Testis (tissue), 5 donors: ENCODE results near the gene SP8.

- PRO-cap, 3 experiments: no peak in any of the 3 experiments
- RAMPAGE, long total RNA, 2 experiments: no peak in any of the 2 experiments
- RRBS: no CpG with 5 or more reads among the region's 7 CpGs
Observed at GRCh38 chr7:16794798-16795287, 10.0 kb downstream of the AGR2 start.

GRCh38 chr7:16905176-16905660, 23.4 kb upstream of the AGR3 start:
- PRO-cap, 3 experiments: no peak in any of the 3 experiments
- RAMPAGE, long total RNA, 2 experiments: no peak in any of the 2 experiments
- RRBS: no CpG with 5 or more reads among the region's 2 CpGs

DNA sequence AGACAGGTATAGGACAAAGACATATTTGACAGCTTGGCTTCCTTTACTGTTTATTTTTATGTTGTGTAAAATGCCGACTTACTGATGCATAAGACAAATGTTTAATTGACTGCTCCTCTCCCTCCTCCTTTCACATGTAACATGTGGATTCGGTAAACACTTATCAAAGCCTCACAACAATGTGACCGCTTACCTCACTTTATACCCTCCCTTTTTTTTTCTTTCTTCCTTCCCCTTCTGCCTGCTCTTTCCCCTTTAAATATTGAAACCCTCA, 48.1 kb upstream of the AGR3 start:
- PRO-cap, 3 experiments: no peak in any of the 3 experiments
- RAMPAGE, long total RNA, 2 experiments: no peak in any of the 2 experiments
- RRBS: no CpG with 5 or more reads among the region's 3 CpGs

- PRO-cap, 3 experiments: no peak in any of the 3 experiments
- RAMPAGE, long total RNA, 2 experiments: no peak in any of the 2 experiments
- RRBS: no CpG with 5 or more reads among the region's 3 CpGs
Observed at GRCh38 chr7:17185581-17186037, 112.8 kb upstream of the AHR start.

GRCh38 chr7:17301056-17301276, 2.5 kb downstream of the AHR start:
- PRO-cap, 3 experiments: no peak in any of the 3 experiments
- RAMPAGE, long total RNA, 2 experiments: no peak in any of the 2 experiments
- RRBS: no CpG with 5 or more reads among the region's 1 CpG

DNA sequence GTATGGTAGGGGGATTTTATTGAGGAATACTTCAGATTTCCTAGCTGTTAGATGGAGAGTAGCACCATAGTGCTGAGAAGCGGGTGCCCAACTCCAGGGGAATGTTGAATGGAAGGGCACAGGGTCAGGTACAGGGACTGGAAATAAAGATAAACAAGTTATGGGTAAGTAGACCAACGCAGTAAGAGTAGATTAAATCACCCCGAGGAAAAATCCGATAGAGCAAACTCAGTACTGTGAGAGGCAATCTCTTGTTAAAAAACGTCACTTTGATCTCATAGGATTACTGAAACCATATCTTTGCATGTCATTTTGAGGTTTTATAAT, 6.9 kb downstream of the AHR start:
- PRO-cap, 3 experiments: no peak in any of the 3 experiments
- RAMPAGE, long total RNA, 2 experiments: no peak in any of the 2 experiments
- RRBS: no CpG with 5 or more reads among the region's 5 CpGs

GRCh38 chr7:17312657-17313770, 14.6 kb downstream of the AHR start:
- PRO-cap, 3 experiments: peak in 2 of 3 experiments; most common minus-strand start chr7:17313330 (in 2)
- RAMPAGE, long total RNA, 2 experiments: no peak in any of the 2 experiments
- RRBS: no CpG with 5 or more reads among the region's 8 CpGs

- PRO-cap, 3 experiments: no peak in any of the 3 experiments
- RAMPAGE, long total RNA, 2 experiments: no peak in any of the 2 experiments
- RRBS: no CpG with 5 or more reads among the region's 5 CpGs
Observed at GRCh38 chr7:17329336-17330277, 31.2 kb downstream of the AHR start.

DNA sequence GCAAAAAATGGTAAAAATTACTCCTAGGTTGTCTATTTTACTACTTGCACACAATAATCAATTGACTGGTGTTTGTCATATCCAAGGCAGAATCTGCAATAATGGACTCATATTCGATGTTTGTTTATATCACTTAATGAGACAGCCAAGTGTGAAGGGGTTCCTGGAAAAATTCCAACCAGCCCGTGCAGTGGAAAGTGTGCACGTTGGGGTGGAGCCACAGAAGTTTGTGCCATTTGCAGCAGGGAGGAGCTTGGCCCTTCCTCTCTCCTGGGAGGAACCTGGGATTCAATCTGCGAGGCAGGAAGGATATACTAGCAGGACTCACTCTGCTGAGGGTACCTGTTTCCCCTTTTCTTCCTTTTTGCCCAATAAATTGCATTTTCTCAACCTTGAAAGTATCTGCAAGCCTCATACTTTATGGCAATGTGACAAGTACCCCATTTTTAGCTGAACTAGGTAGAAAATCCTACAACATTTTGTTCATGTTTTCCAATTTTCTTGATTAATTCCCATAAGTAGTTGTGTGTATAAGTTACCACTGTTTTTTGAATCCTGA, 80.9 kb downstream of the AHR start:
- PRO-cap, 3 experiments: no peak in any of the 3 experiments
- RAMPAGE, long total RNA, 2 experiments: no peak in any of the 2 experiments
- RRBS: no CpG with 5 or more reads among the region's 4 CpGs

DNA sequence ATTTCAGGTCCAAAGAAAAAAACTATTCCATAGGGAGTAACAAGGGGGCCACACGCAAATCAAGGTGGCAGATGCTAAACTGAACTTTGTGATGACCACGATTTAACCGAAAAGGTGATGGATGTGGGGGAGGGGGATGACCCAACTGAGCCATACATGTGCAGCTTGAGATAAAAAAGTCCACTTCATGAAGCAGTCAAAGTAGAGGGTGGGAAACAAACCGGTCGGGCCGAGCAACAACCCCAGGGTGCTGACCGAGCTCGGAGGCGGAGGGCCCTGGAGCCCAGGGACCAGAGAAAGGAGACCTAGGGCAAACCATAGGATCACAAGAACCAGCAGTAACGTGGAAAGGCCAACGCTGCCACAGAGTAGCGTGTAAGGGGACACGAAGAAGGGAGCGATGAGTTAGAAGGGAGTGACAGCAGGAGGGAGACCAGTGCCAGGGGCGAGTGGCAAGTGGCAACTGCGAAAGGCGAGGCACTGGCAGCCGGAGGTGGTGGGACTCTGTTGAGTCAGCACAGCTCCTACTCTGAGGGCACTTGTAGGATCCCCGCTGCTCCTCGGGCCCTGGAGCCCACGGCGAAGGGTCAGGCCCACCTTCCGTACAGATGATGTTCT, 584 bp downstream of the SNX13 start:
- PRO-cap, 3 experiments: peak in 1 of 3 experiments; most common plus-strand start position 214 of the sequence (in 1)
- RAMPAGE, long total RNA, 2 experiments: no peak in any of the 2 experiments
- RRBS: no CpG with 5 or more reads among the region's 23 CpGs

GRCh38 chr7:18201249-18201712, 173.6 kb upstream of the PRPS1L1 start:
- PRO-cap, 3 experiments: no peak in any of the 3 experiments
- RAMPAGE, long total RNA, 2 experiments: no peak in any of the 2 experiments

- PRO-cap, 3 experiments: no peak in any of the 3 experiments
- RAMPAGE, long total RNA, 2 experiments: no peak in any of the 2 experiments
- RRBS: no CpG with 5 or more reads among the region's 2 CpGs
Observed at GRCh38 chr7:19408437-19408802, 263.2 kb upstream of the FERD3L start.

DNA sequence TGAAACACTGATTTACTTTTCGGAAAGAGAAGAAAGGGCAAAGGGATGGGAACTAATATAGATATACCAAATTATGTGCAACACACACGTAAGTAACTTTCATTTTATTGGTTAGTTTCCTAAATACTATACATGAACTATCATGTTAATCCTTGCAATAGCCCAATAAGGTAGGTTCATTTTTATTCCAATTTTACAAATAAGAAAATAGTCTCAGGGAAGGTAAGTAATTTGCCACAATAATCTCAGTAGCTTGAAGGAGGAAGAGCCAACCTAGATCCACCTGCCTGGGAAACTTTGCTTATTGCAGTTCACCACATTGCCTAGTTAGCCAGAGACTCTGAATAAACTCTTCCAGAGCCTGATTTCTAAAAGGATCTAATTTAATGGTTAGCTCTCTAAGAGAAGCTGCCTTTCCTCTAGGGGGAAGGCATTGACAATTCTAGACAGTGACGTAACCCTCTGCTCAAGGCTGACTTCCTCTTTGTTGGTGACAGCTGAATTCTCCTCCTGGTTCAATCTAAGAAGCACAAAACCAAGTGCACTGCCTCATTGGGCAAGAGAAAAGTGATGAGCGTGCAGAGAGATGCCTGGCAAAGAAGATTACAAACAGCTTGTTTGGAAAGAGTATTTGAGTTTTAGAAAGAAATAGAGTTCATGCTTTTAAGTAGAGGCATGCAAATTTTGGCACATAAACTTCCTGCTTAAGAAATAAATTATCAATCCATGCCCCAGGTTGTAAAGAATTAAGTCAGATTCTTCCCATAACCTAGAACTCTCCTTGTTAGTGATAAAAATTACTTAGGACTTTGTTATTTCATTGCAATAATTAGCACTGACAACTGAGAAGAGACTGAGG, 102.8 kb downstream of the MACC1 start:
- PRO-cap, 3 experiments: no peak in any of the 3 experiments
- RAMPAGE, long total RNA, 2 experiments: no peak in any of the 2 experiments
- RRBS: no CpG with 5 or more reads among the region's 4 CpGs

DNA sequence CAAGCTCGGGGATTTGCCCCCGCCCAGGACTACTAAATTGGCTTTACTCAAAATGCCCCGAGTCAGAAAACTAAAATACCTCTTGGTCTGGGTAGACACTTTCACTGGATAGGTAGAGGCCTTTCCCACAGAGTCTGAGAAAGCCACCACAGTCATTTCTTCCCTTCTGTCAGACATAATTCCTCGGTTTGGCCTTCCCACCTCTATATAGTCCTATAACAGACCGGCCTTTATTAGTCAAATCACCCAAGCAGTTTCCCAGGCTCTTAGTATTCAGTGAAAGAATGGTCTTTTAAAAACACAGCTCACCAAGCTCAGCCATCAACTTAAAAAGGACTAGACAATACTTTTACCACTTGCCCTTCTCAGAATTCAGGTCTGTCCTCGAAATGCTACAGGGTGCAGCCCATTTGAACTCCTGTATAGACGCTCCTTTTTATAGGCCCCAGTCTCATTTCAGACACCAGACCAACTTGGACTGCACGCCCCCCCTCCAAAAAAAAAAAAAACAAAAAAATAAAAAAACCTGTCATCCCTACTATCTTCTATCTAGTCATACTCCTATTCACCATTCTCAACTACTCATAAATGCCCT, 92.1 kb downstream of the MACC1 start:
- PRO-cap, 3 experiments: no peak in any of the 3 experiments
- RAMPAGE, long total RNA, 2 experiments: no peak in any of the 2 experiments
- RRBS: no CpG with 5 or more reads among the region's 8 CpGs

- PRO-cap, 3 experiments: no peak in any of the 3 experiments
- RAMPAGE, long total RNA, 2 experiments: no peak in any of the 2 experiments
- RRBS: no CpG with 5 or more reads among the region's 4 CpGs
Observed at GRCh38 chr7:20152882-20153352, 64.3 kb downstream of the MACC1 start.

DNA sequence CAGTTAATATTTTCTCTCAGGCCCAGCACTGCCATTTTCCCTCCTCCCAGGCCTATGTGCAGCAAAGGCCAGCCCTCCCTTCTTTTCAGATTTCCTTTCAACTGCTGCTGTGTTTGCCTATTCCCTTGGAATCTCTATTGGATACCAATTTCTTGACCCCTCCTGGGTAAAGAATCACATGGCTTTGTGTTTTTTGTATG, 20.1 kb downstream of the MACC1 start:
- PRO-cap, 3 experiments: no peak in any of the 3 experiments
- RAMPAGE, long total RNA, 2 experiments: no peak in any of the 2 experiments

- PRO-cap, 3 experiments: no peak in any of the 3 experiments
- RAMPAGE, long total RNA, 2 experiments: no peak in any of the 2 experiments
- RRBS: no CpG with 5 or more reads among the region's 4 CpGs
Observed at GRCh38 chr7:20201315-20201946, 15.8 kb downstream of the MACC1 start.

DNA sequence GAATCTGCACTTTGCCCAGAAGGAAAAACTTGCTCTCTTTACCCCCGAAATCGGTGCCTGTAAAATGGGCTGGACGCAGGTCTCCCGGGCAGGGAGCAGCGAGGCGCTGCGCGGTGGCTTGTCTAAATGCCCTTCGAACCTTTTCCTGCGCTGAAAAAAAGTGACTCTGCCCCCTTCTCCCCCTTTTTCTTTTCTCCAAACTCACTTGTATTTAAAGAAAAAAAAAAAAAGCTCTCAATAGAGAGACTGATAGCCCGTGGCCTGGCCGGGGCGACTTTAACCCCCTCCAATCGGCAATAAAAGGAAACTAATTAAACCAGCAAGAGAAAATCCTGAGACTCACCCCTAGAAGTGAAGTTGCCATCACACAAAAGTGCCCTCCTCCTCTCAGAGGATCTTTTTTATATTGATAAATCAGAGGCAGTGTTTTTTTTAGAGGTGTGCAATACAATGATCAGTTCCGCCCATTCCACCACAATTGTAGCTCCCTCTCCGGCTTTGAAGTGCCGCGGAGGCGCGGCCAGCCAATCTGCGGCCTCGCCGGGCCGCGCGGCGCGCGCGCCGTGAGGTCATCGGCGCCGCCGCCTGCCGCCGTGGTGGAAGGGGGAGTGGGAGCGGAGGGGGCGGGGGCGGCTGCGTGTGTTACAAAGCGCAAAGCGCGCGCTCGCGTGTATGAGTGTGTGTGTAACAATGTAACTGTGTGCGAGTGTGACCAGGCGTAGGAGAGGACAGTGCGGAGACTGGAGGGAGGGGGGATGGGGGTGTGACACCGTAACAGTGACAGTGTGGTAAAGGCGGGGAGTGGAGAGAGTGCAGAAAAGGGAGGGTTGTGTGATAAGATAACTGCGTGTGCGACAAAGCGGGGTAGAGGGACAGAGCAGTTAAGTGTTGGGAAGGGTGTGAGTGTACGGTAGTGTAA, at the start of gene SP8:
Gene SP8 (minus strand): TSS at position 452 of the 919 bp plus-strand sequence.
- PRO-cap, 3 experiments: peak in 2 of 3 experiments; most common plus-strand start position 611 of the sequence (in 1); most common minus-strand start position 471 of the sequence (in 1)
- RAMPAGE, long total RNA, 2 experiments: no peak in any of the 2 experiments
- RRBS: 2% methylated on average over 8 of the region's 56 CpGs

DNA sequence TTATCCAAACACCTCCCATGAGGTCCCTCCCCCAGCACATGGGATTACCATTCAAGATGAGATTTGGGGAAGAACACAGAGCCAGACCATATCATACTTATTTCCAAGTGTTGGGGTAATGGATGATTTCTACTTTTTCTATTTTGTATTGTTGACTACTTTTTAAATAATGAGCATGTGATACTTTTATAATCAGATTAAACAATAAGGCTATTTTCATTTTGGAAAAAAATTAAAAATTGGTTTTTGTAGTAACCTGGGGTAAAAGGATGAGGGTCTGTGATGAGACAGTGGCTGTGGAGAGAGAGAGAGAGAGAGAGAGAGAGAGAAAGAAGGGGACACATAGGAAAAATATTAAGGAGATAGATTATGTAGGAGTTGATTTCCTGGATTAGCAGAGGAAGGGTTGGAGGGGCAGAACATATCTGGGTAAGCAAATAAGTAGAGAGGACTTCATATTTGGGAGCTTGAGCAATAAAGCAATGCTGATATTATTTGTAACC, 301.3 kb upstream of the SP8 start:
- PRO-cap, 3 experiments: no peak in any of the 3 experiments
- RAMPAGE, long total RNA, 2 experiments: no peak in any of the 2 experiments

- PRO-cap, 3 experiments: no peak in any of the 3 experiments
- RAMPAGE, long total RNA, 2 experiments: no peak in any of the 2 experiments
- RRBS: no CpG with 5 or more reads among the region's 13 CpGs
Observed at GRCh38 chr7:21146616-21147250, 281.1 kb upstream of the SP4 start.